Bronchus (tissue), 1 donor: ENCODE results near the gene KRBOX4.

DNA sequence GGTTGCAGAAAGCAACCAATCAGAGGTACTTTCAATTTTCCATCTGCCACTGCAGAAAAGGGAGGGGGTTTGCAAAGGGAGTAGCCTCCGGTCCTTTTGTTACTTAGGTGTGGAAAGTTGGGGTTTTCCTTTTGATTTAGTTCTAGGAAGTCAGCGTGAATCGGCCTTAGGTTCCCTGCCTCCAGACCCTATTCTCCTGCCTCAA is 51.7 kb upstream of the USP9X start:
- PRO-cap, result no peak

DNA sequence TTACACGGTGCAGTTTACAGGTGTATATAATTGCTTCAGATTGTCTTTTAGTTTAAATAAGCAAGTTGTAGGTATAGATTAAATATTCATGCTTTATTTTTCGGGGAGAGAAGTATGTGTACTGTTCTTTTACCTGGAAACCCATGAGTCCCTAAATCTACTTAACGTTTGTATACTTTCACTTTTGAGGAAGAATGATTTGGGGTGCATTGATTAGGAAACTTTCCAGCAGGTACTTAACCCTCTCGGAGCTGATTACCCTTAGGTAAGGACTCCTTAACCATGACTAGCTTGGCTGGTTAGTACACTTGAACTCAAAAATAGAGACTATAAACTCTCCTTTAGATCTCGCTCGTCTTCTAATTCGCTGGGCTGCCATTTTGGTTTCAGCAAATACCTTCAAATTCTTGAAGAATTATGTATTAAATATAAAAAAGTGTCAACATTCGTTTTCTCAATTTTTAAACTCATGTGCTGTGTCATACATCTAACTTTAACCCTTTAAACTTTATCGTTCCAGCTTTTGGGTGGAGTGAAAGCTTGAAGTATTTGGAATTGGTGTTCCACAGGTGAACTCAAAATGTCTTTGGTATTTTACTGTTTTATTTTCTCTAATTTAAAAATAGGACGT is 2.0 kb downstream of the USP9X start:
- PRO-cap, result no peak

- PRO-cap, result no peak
Observed at GRCh38 chrX:41101382-41101604, 16.0 kb downstream of the USP9X start.

GRCh38 chrX:41302281-41302812 is 31.6 kb upstream of the DDX3X start:
- PRO-cap, result no peak

DNA sequence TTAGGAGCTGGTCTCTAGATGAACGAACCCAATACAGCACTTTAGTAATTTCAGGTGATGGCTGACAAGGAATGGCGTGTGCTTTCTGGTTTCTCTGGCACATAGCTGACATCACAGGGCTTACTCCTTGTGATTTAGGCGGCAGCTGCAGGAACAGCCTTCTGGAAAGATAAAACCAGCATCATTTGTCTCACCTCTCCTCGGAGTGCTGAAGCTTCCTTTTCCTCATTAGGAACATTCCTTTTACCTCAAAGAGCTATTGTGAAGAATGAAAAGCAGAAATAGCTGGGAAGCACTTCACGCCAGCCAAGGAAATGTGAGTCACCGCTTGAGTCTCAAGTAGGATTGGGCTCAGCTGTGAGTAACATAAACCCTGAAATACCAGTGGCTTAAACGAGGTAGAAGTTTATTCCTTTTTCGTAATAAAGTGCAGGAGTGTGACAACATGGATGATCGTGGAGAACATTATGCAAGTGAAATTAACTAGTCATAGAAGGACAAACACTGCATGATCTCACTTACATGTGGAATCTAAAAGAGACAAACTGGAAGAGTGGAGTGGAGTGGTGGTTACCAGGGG is 44.5 kb downstream of the NYX start:
- PRO-cap, result no peak

- PRO-cap, result no peak
Observed at GRCh38 chrX:41686749-41687200, 2.0 kb upstream of the GPR34 start.

DNA sequence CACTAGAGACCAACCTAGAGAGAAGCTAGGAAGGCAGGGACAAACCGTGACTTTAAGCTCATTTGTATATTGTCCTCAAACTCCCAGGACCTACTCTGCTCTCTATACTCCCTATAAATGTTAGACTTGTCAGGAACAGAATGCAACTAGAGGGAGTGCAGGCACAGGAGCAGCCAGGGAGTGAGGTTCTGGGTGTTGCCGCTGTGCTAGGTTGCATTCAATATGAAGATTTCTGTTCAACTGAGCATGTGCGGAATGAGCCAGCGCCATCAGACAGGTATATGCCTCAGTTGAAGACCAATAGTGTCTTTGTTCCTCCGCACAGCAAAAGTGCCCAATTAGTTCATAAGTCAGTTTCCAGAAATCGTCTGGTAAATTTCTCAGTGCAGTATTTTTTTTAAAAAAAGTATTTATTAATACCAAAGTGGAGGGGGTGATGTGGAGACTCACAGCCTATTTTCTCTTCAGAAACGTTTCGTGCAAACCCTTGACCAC is 1.0 kb upstream of the CASK start:
- PRO-cap, result unidirectional peak, minus-strand start at position 182 of the sequence

GRCh38 chrX:43279229-43279942 is 376.7 kb upstream of the MAOA start:
- PRO-cap, result no peak

GRCh38 chrX:43969212-43970000 is 3.8 kb downstream of the NDP start:
- PRO-cap, result no peak

DNA sequence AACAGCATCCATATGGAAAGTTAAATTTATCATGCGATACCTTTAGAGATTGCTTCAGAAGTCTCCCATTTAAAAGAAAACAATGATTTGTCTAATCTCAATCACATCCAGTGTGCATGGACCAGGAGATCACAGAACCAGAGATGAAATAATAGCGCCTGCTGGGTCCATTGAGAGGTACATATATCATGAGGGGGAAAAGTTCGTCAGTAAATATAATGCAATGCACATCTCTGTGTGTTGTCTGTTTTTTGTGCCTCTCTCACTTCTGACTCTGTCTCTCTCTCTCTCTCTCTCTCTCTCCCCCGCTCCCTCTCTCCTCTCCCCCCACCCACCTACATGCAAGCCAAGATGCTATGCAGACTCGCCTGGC is 92.1 kb downstream of the FUNDC1 start:
- PRO-cap, result no peak

DNA sequence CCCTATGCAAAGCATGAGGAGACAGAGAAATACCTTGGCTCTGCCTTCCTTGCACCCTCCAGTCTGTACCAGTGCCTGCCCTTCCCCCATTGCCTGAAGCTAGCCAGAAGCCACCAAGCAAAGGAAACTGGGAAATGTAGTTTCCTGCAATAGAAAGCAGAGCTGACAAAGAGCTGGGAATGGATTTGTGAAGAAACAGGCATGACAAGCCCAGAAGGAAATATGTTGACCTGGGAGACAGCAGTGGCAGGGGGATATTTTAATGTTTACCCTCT is 108.8 kb upstream of the FUNDC1 start:
- PRO-cap, result no peak

- PRO-cap, result no peak
Observed at GRCh38 chrX:44911408-44911884, 38.5 kb downstream of the KDM6A start.

DNA sequence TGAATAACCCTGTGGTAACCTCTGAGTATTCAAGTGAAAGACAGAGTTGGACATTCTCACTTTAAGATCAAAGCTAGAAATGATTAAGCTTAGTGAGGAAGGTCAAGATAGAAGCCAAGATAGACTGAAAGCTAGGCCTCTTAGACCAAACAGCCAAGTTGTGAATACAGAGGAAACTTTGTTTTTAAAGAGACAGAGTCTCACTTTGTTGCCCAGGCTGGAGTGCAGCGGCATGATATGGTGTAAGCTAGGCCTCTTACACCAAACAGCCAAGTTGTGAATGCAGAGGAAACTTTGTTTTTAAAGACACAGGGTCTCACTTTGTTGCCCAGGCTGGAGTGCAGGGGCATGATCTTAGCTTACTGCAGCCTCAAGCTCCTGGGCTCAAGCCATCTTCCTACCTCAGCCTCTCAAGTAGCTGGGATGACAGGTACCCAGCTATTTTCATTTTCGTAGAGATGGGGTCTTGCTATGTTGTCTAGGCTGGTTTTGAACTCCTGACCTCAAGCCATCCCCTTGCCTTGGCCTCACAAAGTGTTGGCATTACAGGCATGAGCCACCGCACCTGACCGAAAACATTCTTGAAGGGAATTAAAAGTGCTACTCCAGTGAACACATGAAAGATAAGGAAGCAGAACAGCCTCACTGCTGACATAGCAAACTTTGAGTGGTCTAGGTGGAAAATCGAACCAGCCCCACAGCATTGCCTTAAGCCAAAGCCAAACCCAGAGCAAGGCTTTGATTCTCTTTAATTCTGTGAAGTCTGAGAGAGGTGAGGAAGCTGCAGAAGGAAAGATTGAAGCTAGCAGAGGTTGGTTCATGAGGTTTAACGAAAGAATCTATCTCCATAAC is 64.9 kb downstream of the KDM6A start:
- PRO-cap, result no peak

- PRO-cap, result no peak
Observed at GRCh38 chrX:45062934-45063653, 137.6 kb downstream of the DIPK2B start.

DNA sequence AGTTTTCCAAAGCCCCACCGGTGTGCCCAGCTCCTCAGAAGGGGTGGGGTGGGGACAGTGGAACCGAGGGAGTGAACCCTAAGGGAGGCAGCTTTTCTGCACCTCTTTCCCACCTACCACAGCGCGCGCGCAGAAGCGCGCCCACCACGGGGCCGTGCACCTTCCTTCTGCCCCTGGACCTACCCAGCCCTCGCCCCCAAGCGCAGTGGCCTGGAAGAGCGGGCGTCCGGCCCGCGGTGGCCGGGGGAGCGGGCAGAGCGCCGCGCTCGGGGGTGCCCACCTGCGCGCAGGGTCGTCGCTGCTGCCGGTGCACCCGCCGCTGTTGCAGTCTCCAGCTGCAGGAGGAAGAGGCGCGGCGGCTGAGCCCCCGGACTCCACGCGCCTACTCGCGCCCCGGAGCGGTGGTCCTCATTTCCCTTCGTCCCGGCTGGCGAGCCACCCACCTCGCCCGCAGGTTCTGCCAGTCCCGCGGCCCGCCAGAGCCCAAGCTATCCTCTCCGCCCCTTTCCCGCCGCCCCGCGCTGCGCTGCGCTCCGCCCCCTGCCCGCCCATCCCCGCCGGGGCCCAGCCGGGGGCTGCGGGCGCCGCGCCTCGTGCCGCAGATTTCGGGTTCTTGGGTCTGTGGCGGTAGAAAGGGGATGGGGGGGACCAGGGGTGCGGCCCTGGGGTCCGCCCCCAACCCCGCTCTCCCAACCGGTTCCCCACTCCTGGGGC is 595.9 kb upstream of the KRBOX4 start:
- PRO-cap, result bidirectional peak, plus-strand start at position 551 of the sequence, minus-strand start at position 459 of the sequence

- PRO-cap, result no peak
Observed at GRCh38 chrX:46326855-46327279, 120.2 kb upstream of the KRBOX4 start.

DNA sequence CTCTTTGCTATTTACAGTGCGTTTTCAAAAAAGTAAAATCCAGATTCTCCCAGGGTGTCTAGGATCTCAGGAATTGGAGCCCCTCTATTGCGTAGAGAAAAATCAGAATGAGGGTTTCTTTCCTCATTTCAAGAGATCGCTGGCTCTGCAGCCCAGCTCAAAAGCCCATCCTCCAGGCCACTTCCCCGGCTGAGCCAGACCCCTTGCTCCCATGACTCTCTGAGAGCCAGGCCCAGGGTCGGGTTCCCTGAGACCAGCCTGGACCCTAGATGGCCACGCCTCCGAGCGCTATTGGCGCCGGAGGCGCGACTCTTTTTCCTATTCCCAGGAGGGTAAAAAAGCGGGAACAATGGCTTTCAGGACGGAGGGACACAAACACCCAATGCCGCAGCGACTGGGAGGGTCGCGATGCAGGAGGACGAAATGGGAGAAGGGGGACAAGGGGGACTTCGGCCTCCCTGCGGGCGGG is 524 bp upstream of the KRBOX4 start:
- PRO-cap, result no peak

DNA sequence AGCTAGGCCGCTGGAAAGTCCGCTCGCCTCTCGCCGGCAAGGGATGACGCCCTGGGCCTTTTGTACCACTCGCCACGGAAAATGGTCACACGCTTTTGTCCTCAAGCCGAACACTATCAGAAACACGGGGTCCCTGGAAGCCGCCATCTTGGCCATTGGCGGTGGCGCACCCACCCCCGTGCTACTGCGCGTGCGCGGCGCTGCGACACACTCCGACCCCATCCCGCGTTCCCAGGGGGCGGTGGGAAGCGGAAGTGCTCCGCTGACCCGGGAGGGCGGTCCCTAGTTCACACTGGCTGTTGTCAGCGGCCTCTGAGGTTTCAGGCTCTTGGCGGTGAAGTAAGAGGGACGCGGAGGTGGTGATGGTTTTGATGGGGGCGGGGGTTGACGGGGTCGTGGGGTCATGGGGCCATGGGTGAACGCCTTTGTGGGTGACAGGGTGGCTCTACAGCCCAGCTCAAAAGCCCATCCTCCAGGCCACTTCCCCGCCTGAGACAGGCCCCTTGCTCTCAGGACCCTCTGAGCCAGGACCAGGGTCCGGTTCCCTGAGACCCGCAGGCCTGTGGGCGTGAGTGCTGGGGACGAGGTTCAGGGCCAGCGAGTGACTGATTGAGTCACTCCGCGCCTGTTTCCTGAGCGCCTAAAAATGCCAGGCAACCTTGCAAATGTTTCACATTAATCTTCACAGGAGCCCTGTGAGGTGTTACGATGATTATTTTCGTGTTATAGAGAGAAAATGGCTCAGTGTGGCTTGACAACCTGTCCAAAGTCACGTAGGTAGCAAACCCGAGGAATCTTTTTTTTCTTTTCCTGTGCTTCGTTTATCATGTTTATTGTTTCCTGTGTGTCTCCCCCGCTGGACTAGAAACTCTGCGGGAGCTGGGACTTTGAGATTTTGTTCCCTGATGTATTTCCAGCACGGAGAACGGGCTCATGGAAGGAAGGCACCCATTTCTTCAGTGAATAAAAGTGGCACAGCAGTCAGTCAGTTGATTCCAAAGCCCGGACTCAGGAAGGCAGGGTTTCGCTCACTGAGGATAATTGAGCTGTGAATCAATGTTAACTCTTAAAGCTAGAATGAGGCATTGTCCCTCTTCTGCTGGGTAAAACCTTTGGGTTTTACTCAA is at the start of gene KRBOX4:
TSS of gene KRBOX4 (plus strand) at position 290 of the 1,127 bp plus-strand sequence.
- PRO-cap, result bidirectional peak, plus-strand start at position 247 of the sequence, minus-strand start at position 157 of the sequence

DNA sequence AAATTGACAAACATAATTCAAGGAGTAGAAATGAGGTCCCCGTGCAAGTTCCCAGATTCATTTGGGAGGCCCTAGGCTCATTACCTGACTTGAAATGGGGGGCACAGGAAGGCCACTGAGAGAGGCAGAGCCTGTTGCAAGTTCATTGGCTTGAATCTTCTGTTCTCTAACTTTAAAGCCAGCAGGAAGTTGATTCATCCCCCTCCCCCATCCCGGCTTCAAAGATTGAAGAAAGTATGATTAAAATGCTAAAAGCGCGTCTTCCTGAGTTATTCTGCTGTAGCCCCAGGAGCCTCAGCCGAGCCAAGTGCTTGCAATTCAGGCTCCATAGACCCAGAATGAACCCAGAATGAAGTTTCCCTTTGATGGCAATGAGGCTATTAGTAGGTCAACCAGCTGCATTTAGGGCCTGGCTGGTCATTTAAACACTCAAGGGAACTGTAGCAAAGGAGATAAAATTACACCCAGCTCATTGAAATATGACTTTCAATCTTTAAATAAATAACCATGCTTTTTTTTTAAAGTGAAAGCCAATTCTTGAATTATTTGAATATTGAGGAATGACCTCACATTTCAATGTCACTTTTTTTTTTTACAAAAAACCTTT is 14.8 kb downstream of the CHST7 start:
- PRO-cap, result no peak

GRCh38 chrX:46649320-46650129 is 76.0 kb downstream of the CHST7 start:
- PRO-cap, result no peak